Left lobe of liver (tissue), 1 donor: ENCODE data around the gene CCDC27.

DNA sequence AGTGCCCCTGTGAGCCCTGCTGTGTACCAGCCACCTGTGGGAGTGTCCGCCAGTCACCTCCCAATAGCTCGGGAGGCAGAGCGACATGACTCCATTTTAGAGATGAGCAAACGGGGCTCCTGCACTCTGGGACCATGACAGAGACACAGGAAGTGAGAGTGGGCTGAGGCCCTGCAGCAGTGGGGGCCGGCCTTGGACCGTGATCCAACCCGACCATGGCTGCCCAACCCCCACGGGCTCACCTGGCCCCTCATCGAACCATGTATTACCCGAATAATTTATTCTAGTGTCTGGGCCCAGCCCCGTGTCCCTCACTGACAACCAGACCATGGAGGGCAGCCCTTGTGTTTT lies 8.5 kb upstream of the TNFRSF14 start:
- PRO-cap, result no peak

- PRO-cap, result no peak
These were observed 8.0 kb downstream of the TNFRSF14 start for GRCh38 chr1:2564081-2564566.

- PRO-cap, result unidirectional peak, plus-strand start at chr1:2576206
These were observed 10.7 kb upstream of the PRXL2B start for GRCh38 chr1:2575516-2576550.

DNA sequence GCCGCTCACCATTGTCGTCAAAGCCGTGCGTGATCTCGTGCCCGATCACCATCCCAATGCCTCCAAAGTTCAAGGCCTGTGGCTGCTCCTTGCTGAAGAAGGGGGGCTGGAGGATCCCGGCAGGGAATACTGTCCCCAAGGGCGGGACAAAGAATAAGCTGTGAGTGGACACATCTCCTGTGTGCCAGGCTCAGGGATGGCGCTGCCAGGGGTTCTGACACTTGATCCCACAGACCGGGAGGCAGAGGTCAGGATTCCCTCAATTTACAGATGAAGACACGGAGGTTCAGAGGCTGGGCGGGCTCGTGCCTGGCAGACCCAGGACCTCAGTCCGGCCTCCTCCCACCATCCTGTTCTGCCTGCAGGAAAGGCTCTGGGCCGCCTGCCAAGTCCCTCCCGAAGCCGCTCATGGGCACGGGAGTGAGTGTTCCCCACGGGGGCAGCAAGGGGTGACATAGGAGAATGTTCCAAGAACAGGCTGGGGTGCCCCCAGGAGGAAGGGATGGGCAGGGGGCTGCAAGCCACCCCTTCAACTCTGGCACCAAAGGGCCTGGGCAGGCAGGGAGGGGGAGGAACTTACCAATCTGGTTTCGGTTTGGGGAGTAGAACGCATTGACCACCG lies 7.3 kb downstream of the PRXL2B start:
- PRO-cap, result no peak

DNA sequence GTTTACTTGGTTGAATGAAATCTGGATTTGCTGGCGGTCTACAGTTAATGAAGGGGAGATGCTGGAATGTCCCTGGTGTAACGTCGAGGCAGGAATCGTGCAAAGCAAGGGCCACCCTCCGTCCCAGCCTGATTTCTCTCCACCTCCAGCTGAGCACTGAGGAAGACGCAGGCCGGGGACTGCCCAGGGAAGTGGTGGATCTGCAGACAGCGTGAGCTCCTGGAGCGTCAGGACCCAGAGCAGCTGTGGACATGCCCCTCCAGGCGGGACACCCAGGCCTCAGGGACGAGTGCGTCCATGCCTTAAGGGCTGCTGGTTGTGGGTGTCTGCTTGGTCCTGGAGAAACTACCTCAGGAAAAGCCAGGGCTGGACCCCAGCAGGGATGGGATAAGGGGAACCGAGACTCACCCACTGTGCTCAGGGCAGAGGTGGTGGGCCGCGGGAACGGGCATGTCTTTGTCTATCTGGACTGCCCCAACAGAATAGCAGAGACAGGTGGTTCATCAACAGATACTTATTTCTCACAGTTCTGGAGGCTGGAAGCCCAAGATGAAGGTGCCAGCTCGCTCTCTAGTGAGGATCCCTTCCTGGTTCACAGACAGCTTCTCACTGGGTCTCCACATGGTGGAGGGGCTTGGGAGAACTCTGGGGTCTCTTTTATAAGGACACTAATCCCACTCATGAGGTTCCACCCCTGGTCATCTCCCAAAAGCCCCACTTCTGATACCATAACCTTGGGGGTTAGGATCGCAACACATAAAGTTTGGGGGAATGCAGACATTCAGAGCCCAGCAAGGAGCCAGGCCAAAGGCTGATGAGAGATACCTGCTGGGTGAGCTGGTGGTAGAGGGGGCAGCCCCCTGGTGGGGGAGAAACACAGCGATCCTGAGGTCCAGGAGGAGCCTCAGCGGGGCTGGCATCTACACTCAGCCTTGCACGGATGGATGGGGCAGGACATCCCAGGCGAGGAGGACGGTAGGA lies 5.9 kb upstream of the MMEL1 start:
- PRO-cap, result no peak

GRCh38 chr1:2927397-2927813 lies 93.9 kb upstream of the ACTRT2 start:
- PRO-cap, result no peak

- PRO-cap, result no peak
These were observed 44.9 kb downstream of the PRDM16 start for GRCh38 chr1:3113636-3114508.

DNA sequence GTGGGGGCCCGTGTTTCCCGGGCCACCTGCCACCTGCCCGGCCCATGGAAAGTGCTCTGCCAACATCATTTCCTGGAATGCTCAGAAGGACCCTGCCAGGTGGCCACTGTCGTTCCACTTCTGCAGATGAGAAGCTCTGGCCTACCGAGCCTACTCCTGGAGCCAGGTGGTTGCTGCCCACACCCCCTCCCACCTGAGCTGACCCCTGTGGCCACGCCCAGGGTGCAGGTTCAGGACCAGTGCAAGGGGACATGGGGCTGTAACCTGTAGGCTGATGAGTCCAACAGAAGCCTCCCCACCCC lies 99.7 kb downstream of the PRDM16 start:
- PRO-cap, result no peak

DNA sequence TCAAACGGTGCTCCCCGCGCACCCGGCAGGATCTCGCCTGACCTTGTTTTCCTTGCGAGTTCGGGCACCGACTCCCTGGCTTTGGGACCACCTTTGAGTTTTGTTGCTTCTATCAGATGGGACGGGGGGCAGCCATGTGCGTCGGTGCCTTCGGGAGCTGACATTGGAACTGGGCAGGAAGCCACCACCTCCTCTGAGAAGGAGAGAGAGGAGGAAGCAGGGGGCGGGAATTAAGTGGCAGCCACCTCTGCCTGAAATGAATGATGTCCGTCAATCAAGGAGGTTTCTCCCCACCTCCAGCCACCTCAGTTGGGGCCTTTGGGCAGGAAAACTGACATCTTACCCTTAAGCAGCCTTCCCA lies 119.6 kb downstream of the PRDM16 start:
- PRO-cap, result no peak

DNA sequence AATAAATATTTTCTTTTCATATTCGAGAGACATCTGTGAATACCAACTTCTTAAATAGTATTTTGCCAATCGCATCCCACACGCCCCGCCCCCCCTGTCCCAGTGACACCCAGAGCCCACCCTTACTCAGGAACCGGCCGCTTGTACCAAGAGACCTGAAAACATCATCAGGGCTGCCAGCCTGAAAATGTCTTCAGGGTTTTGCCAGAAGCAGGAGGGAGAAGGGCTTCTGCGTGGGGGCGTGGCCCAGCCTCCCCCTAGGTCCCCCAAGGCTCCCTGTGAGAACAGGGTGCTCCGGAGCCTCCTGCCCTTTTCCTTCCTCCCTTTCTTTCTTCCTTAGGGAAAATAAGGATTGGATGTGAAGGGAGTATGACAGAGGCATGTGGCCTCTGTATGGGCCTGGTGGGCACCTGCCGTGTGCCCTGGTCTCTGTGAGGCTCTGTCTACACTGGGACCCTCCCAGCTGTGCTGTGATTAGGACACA lies 126.5 kb downstream of the PRDM16 start:
- PRO-cap, result no peak

DNA sequence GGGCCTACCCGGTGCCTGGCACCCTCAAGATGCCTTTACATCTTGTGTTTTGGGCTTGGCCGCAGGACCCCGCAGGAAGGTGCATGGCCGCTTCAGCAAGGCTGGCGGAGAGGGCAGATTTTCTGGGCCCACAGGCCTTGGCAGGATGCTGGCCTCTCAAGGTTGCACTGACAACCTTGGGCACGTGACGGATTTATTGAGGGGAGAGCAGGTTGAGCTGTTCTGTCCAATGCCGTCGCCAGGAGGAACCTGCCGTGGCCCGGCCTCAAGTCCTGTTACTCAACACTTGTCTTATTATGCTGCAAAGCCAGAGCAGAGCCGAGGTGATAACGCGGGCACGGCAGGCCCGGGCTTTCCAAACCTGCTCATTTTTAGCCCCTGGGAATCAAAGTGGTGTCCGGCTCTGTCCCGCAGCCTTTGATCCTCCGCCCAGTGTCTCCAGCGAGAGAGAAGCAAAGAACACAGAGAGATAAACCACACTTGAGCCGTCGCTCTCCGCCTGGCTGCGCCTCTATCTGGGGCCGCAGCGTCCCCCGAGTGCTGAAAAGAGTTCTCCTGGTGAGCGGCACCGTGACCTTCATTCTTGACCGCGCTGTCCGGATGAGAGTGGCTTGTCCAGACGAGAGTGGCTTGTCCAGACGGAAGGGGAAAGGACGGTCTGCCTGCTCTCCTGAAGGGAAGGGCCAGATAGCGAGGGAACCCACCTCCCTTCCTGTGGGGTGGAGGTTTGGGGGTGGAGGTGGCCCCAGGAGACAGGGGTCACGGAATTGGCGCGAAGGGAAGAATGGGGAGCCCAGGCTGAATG lies 162.3 kb upstream of the ARHGEF16 start:
- PRO-cap, result no peak

DNA sequence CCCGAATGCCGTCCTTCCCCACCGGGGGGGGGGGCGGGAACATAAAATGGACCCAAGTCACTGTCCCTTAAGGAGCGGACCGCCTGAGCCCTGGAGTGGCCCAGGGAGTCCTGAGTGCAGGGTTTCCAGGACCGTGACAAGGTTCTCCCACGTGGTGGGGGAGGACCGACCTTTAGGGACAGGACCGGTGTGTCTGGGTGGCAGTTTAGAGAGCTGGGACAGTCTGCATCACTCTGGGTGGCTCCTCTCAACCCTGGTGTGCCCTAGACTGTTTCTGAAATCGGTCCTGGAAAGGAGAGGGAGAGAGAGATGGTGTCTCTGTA lies 140.5 kb upstream of the ARHGEF16 start:
- PRO-cap, result no peak

DNA sequence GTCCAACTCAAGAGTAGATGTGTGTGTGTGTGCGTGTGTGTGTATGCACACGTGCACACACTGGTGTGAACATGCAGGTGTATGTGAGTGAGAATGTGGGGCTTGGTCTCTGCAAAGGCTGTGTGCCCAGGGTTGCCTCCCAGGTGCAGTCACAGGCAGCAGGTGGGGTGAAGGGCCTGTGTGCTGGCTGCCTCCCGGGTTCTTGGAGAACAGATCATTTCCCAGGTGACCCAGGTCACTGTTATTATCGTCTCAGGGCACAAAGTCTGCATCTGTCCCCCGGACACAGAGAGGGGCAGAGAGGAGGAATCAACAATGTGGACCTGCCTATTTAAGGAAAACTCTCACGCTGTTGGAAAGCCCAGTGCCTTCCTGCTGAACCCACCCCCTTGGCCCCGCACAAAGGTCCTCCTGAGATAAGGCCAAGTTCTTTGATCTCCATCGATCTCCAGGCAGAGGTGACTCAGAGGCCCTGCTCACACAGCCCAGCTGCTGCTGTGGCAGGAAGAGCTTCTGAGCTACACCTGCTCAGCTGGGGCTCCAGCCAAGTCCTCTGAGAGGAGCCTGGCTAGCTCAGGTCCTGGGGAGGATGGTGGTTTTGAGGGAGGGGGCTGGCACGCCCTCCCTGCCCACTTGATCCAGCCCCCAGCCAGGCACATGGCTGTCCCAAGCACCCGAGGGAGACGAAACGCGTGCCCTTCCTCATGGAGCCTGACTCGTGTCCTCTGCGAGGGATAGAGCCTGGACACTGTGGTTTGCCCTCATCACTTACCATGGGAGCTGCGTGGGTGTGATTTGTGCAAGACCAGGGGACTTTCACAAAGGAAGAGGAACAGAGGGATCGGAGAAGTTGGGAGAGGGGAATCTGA lies 133.9 kb upstream of the ARHGEF16 start:
- PRO-cap, result no peak

DNA sequence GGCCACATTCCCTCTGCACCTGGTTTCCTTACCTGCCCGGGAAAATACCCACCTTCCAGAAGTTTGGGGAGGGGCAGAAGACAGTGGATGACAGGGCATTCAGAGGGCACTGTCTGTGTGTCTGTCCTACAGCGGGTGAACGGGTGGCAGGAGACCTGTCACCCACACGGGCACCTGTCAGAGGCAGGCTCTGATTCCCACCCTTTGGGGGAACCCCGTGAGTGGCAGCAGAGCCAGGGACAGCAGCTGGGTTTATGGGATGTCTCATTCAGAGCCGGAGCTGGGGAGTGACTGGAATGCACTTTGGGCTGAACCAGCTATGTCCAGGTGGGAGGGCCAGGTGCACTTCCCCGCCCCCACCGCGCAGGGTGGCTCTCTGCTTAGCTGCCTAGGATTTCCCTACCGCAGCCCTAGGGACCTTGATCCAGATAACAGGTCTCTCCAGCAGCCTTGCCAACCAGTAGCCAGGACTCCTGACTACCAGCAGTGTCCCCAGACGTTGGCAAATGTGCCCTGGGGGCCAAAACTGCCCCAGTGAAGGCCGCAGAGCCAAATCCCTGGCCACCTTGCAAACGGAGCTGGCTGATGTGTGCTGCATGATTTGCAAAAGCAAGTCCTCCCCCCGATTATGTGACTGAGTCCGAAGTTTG lies 2.2 kb downstream of the ARHGEF16 start:
- PRO-cap, result no peak

GRCh38 chr1:3467640-3468040 lies 13.2 kb downstream of the ARHGEF16 start:
- PRO-cap, result no peak

DNA sequence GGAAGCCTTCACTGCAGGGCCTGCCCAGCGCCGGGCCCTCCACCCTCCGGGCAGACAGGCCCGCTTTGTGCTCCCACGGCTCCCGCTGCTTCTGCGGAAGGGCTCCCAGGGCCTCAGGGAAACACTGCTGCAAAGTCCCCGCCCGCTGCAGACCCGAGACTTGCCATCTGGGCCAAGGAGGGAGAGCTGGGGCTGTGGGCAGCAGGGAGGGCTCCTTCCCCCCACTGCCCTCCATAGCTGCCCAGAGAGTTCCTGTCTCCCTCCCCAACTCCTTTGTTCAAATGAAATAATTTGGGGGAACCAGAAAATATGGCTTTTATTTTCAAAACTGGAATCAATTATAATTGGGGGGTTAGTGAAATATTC lies 35.2 kb downstream of the MEGF6 start:
- PRO-cap, result no peak

- PRO-cap, result no peak
These were observed at the start of gene CCDC27 for GRCh38 chr1:3752253-3752570. Gene CCDC27 (plus strand): TSS chr1:3752450.

DNA sequence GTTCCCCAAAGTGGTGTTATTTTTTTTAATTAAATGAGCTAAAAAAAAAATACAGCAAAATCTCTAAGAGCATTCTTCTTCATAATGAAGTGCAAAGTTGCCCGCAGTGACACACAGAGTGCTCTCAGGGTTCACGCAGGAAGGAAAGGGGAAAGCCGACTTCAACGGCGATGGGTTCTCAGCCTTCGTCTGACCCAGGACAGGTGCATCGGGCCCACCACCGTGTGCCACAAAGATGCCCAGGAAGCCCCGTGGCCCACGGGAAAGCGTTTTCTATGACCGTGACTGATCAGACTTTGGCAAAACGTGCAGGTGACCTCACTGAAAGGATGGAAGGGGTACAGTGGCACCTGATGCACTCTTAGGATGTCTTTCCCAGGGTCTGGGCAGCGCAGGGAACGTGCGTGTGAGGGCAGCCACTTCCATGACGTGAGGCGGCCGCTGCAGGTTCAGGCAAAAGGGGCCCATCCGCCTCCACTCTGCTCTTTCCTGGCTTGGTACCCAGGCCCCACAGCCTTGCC lies 8.5 kb downstream of the LRRC47 start:
- PRO-cap, result no peak

DNA sequence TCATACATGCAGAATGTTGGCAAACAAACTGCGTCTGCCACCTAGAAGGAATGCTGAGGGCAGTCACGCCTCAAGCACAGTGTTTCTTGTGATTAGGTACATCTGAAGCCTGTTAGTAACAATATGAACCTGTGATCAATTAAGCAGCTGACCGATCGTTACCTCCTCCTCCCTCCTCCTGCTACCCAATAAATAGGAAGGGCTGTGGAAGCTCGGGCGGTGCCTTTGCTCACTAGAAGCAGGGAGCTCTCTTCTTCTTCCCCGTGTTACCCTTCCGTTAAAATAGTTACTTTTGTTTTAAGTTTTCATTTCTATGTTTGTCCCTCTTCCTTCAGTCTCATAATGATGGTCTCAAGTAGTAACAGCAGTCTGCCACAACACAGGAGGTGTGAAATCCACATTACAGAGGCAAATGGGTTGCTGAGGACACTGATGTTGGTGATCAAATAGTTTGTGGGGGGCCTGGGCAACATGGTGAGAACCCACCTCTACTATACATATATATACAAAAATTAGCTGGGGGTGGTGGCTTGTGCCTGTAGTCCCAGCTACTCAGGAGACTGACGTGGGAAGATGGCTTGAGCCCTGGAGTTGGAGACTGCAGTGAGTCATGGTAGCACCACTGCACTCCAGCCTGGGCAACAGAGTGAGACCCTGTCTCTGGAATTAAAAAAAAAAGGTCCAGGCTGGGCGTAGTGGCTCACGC lies 13.8 kb upstream of the LRRC47 start:
- PRO-cap, result no peak

- PRO-cap, result no peak
These were observed 15.0 kb upstream of the LRRC47 start for GRCh38 chr1:3811210-3811815.